Endometrial microvascular endothelial cells (primary cell): ENCODE data around the gene OTUD5.

- RAMPAGE, long total RNA: no peak
Observed at GRCh38 chrX:46628049-46628373, 54.4 kb downstream of the CHST7 start.

DNA sequence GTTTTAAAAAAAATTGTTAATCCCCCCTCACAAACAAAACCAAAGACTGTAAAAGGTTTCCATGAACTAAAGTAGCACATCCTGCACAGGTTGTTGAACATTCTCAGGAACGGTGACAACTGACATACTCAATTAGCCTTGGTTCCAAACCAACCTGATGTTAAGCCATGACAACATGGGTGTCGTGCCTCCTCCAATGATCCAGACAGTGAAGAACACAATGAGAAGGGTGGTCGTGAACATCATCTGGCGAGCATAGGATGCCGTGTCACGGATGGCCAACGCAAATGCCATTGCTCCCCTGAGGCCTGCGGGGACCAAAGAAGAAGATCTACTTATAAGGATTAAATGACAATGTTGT, 69.5 kb downstream of the CHST7 start:
- RAMPAGE, long total RNA: no peak

DNA sequence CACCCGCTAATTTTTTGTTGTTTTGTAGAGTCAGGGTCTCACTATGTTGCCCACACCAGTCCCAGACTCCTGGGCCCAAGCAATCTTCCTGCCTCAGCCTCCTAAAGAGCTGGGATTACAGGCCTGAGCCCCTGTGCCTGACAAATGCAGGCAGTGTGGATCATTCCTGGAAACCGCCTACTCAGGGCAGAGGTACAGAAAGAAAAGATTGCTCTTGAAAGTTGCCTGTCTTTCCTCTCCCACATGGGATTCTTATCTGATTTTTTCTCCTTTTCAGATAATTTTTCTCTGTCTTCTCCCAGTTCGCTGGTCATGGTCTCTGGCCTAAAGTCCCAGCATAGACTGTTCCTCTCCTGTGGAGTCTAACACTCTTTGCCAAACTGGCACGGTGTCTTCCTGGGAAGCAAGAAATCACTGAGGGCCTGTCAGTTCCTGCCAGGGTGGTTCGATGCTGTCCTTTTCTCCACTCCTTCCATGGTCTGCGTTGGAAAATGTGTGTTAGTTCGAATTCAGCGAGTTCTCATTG, 1.9 kb downstream of the RGN start:
- RAMPAGE, long total RNA: no peak

DNA sequence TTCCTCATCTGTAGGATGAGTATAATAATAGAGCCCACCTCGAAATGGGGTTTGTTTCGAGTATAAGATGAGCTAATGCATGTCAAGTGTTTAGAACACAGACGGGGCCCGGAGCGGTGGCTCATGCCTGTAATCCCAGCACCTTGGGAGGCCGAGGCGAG, 716 bp downstream of the NDUFB11 start:
- RAMPAGE, long total RNA: no peak

DNA sequence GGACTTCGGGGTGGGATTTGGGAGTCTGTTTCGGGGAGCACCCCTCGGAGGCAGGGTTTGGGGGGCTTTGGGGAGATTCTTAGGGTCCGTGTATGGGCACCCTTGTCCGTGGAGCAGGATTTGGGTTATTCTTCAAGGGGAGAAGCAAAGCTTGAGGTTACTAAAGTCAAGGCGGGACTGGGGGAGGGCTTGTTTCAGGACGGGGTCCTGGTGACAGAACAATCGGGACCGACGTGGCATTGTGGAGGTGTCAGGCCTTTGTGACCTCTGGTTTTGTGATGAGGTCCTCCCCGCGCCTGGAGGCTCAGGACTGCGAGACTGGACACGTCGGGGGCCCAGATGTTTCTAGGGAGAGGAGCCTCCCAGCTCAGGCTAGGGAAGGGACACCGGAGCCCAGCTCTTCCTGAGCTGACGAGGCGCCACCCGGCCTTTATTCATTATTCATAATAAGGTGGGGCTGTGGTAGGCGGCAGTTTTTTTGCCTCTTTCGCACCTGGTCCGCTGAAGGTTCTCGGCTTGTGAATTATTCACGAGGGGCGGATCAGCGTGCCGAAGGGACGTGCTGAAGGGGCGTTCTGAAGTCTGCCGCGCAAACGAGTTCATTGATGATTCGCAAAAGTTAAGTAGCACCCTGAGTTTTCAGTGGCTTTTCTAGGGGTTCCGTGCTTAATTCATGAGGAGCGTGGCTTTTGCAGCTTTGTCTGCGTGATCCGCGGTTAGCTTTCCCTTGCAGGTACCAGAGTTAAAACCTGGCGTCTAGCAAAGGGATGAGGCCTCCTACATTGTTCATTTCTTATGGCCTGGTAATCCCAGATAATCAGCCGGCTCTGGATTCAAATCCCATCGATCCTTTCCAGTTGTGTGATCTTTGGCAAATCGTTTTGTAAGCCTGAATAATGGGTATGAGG, 2.3 kb upstream of the UBA1 start:
- RAMPAGE, long total RNA: no peak

DNA sequence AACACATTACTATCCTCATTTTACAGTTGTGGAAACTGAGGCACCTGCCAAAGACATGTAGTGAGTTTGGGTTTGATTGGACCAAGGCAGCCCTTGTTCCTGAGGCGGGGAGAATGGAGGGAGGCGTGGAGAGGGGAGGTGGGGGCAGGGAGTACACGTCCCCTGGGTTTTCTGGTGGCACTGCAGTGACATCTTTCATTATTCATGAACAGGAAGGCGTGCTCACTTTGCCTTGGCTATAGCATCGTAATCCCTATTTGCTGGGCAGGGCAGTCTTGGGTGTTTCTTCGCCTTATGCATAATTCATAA, 785 bp upstream of the UBA1 start:
- RAMPAGE, long total RNA: no peak

- RAMPAGE, long total RNA: no peak
Observed at GRCh38 chrX:47196356-47197106, 2.9 kb downstream of the UBA1 start.

DNA sequence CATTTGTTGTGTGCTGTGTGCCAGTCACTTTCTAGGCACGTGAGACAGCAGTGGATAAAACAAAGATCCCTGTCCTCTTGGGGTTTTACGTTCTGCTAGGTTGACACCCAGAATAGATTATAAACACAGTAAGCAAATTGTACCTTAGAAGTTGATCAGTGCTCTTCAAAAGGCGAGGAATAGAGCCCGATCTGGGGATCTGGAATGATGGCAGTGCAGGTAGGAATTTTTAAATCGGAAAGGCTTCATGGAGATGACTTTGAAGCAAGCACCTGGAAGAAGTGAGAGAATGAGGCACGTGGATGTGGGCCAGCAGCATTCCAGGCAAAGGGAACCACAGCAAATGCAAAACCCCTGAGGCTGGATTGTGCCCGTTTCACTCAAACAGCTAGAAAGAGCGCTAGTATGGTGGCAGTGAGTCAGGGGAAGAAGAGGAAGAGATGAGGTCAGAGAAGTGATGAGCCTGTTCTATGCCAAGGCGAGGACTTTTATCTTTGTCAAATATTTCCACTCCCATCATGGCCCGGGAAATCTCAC, 1.6 kb upstream of the CDK16 start:
- RAMPAGE, long total RNA: no peak

DNA sequence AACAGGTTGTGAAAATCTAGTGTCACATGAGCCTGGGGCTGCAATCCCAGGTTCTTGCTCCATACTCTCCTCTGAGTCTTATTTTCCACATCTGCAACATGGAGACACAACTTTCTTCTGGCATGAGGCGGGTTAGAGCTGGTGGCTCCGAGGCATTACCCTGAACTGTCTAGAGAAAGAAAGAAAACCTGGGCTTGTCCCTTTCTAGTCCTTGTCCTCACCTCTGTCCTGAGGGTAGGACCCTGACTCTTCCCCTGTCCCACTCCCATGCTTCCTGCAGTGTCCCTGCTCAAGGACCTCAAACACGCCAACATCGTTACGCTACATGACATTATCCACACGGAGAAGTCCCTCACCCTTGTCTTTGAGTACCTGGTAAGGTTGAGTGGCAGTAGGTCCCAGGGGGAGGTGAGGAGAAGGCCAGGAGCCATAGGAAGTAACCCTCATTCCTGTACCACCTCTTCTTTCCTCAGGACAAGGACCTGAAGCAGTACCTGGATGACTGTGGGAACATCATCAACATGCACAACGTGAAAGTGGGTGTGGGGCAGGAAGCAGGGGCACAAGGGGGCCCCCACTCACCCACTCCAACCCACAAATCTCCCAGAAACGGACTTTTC, 7.1 kb downstream of the CDK16 start:
- RAMPAGE, long total RNA: no peak

DNA sequence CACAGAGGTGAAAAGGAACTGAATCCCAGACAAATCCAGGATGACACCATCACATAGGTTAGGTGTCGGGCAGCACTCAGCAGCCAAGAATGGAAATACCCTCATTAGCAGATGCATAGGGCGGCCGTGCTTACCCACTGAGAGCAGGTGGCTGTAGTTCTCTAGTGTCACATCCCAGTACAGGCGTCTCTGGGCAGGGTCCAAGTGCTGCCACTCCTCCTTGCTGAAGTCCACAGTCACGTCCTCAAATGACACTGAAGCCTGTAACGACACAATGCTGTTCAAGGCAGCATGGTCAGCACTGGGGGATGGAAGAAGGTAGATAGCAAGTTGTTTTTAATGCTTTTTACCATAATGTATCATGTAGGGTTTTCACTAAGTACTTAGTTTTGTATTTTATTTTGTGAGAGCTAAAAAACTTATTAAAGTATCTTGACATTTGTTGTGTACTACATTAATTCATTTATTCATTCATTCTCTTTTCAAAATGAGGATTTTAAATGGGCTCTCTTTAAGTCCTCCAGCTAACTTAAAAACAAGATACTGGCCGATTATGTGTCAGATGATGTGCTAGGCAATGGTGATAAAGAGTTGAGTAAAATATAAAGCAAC, 26.8 kb downstream of the ZNF41 start:
- RAMPAGE, long total RNA: no peak

DNA sequence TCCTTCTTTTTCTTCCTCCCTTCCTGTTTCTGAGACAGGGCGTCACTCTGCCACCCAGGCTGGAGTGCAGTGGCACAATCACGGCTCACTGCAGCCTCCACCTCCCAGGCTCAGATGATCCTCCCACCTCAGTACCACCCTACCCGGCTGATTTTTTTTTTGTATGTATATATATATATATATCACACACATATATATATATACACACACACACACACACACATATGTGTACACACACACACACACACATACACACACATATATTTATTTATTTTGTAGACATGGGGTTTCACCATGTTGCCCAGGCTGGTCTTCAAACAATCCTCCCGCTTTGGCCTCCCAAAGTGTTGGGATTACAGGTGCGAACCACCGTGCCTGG, 20.3 kb downstream of the ZNF41 start:
- RAMPAGE, long total RNA: no peak

GRCh38 chrX:47798913-47799300, 37.8 kb upstream of the ZNF81 start:
- RAMPAGE, long total RNA: no peak

GRCh38 chrX:48531461-48532085, 7.9 kb upstream of the TBC1D25 start:
- RAMPAGE, long total RNA: no peak

- RAMPAGE, long total RNA: no peak
Observed at GRCh38 chrX:48677506-48678046, 6.0 kb upstream of the WAS start.

GRCh38 chrX:48719850-48720387, 23.4 kb downstream of the SUV39H1 start:
- RAMPAGE, long total RNA: no peak

DNA sequence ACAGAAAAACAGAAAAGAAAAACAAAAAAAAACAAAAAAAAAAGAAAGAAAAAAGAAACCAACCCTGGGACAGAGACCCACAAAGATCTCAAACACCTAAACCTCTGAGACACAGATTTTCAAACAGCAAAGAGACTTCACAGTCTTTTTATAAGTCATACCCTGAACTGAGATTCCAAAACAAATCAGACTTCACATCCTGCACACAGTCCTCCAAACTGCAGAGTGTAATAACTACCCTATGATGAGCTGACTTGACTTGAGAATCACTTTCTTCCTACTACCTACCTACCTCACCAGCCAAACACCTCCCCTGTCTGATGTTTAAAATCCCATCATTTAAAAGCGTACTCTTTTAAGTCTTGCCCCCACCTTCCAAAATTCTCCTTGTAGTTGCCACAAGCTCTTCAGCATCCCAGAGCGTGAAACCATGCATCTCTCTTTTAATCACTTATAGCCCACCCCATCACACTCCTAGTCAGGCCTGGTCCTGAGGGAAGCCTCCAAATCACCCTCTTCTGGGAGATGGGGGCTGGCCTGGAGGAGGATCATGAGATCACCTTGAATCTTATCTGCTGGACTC, 25.2 kb upstream of the GLOD5 start:
- RAMPAGE, long total RNA: no peak

GRCh38 chrX:48741713-48742217, 19.8 kb upstream of the GLOD5 start:
- RAMPAGE, long total RNA: no peak

DNA sequence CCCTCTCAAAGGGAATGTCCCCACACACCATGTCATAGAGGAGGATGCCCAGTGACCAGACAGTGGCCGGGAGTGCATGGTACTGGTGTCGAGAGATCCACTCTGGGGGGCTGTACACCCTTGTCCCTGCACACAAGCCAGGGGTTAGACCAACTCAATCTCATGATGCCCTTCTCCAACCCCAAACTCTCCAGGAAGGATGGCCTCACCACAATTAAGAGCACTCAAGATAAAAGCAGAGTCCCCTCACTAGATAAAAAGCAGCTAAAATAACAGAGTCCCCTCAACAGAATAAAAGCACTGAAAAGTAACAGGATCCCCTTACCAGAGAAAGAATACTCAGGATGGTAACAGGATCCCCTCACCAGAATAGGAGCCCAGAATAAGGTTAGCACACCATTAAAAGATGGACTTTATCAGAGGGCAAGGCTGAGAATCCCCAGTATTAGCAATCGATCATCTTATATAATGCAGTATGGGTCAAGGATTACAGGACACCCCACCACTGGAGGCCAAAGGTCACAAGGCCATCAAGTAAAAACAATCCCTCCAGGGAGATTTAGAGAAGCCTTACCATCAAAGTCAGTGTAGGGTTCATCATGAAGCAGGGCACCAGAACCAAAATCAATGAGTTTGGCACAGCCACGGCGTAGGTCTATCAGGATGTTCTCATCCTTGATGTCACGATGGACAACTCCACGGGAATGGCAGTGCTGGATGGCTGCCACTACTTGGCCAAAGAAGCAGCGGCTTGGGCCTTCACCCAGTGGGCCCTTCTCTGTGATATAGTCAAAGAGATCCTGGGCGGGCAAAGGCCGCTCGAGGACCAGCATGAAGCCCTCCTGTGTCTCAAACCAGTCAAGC, 3.2 kb upstream of the SLC35A2 start:
- RAMPAGE, long total RNA: no peak

DNA sequence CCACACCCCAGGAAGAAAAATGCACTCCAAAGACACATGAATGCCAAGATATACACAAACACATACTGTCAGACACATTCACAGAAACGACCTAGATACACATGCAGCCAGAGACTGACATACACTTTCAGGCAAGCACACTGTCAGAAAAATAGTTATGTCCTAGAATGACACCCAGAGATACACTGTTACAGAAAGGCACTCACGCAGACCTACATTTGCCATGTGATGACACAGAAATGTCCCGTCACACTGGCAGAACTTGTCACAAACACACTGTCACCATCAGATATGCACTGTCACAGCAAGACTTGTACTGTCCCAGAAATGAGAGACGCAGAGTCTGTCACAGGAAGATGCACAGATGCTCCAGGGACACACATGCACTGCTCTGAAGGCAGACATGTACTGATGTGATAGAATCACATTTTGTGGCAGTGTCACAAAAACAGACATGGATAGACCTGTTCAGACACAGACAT, 1.1 kb upstream of the PIM2 start:
- RAMPAGE, long total RNA: no peak

- RAMPAGE, long total RNA: no peak
Observed at GRCh38 chrX:48957497-48958282, at the start of gene OTUD5. Gene OTUD5 (minus strand): TSS chrX:48957607.